Measurements from ENCODE around the genes CAPS2 and GLIPR1L2.

- RRBS = no CpG with 5 or more reads among the region's 16 CpGs
Observed at GRCh38 chr12:71438668-71439302, 813 bp upstream of the LGR5 start.

DNA sequence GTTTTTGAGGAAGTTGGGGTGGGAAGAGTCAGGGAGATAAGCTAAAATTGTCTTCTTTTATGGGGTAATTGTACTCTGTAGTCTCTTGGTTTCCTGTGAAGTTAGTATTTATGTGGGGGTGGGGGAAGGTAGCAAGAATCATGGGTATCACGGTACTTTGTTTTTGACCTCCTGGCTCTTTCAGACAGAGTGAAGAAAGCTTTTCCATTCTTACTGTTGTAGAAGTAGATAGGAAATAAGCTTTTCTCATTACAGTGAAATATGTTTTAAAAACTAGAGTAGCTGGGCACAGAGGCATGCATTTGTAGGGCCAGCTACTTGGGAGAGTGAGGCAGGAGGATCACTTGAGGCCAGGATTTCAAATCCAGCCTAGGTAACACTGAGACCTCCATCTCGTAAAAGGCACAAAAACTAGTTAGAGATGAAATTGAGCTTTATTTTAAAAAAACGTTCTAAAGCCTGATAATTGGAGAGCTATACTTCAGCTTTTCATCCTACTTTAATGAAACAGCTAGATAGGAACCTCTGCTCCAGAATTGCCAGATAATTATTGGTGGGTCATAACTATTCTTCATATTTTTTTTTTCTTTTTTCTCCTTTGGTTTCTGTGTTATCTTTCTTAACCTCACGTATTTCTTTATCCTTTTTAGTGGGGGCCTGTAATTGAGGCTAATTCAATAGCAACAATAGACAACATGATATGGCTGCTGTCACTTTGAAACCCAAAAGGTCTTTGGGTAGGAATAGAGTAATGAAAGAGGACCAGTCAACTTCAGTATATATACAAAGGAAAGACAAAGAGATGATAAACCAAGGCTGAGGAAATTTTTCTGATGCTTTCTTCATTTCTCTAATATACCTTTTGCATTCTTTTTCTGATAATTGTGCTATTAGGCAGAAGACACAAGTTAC is 33.3 kb downstream of the RAB21 start:
- RRBS = no CpG with 5 or more reads among the region's 4 CpGs

DNA sequence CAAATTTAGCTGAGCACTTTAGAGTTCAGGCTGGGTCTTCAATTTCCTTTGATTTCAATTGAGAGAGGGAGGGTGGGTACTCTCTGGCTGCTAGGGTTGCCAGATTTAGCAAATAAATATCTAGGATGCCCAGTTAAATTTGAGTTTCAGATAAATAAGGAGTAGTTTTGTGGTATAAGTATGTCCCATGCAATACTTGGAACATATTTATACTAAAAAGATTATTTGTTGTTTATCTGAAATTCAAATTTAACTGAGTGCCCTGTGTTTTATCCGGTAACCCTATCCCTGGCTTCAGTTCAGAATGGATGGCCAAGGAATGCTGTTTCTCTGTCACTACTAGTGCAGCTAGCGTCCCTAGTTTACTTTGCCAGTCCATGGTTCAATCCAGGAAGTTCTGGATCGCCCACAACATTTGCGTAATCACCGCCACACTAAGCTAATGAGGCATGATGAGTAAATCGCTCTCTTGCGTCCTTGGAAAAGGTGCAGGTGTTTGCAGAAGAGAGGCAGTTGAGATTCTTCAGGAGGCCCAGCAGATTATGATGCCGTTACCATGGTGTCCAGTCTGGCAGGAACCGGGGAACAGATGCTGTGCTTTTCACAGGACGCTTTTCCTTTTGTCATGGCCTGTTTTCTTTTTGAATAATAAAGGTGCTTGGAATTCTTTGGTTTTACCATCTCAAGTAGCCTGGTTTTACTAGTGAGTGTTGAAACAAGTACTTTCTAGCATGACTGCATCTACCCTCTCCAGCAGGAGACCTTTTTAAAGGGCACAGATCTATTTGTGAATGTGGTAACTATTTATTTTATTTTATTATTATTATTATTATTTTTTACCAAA is 8.9 kb downstream of the TPH2 start:
- RRBS = no CpG with 5 or more reads among the region's 10 CpGs

GRCh38 chr12:72273896-72274369 is 1.8 kb downstream of the TRHDE start:
- RRBS = 40% methylated on average over 5 of the region's 18 CpGs

DNA sequence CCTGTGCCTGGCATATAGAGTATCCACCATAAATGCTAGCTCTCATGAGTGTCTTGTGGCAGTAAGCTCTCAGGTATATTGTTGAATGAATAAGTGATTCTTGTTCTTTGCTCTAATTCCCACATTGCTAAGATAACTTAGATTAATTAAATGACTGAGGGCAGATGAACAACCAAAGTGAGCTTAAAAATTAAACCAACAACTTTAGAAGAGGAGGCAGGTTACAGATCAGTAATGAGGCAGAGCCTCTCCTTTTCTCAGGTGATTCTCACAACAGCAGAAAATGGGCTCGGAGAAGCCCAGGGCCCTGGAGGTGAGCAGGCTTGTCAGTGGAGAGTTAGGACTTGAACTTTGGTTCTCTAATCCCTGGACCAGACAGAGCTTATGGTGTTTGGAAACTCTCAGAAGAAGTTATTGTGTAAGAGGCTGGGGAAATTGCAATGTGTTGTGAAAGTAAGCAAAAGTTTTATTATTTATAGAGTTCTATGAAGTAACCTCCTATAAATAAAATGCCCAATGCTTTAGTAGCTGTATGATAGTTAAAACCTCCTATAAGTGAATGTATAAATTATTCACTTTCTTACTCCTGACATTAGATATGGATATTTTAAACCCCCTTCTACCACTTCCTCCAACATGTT is 2.8 kb downstream of the TRHDE start:
- RRBS = no CpG with 5 or more reads among the region's 1 CpG

GRCh38 chr12:75329885-75330523 is at the start of gene CAPS2:
Gene CAPS2, minus strand, starts transcription at chr12:75330324.
- RRBS = 1% methylated on average over 11 of the region's 40 CpGs

DNA sequence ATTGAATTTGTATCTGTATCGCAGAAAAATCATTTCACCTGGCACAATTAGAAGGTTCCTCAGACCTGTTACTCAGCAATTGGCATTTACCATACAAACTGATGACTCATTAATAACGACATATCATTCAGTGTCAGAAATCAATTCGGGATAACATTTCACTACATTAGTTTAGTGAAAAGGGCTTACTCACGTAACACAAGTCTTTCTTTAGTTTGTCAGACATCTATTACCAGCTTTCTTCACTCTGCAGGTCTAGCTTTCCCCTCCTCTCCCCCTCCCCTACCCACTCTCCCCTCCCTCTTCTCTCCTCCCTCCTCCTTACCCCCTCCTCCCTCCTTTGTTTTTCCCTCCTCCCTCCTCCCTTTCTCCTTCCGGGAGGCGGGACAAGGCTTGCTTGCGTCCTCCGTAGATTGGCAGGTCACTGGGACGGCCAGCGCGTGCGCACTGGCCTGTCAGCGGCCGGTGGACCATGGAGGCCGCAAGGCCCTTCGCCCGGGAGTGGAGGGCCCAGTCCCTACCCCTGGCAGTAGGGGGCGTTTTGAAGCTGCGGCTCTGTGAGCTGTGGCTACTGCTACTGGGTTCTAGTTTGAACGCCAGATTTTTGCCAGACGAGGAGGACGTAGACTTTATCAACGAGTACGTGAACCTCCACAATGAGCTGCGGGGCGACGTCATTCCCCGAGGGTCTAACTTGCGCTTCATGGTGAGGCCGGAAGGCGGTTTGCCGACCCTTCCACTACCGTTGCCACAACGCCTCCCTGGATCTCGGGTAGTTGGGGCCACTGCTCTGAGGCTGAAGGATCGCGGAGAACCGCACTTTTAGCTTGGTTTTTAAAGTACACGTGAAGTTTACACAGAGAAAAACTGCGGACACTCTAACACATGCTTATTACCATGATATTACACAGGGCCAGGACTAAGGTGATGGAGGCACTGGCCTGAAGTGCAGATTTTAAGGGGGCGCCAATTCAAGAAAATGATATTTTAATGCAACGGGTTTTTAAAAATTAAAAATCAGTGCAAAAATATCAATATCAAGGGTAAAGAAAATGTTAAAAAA is at the start of gene GLIPR1L2:
Gene GLIPR1L2, plus strand, starts transcription at position 445 of the 1,063 bp plus-strand sequence.
- RRBS = under 1% methylated on average over 10 of the region's 42 CpGs

DNA sequence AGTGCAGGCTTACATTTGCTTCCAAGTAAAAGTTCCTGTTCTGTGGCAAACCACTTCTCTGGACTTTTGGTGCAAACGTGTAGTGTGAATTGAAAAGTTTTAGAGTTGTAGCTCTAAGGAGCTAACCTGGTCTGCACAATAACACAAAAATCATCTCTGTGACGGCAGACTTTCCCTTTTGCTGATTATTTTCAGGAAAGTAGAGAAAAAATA is 2.4 kb upstream of the GLIPR1 start:
- RRBS = no CpG with 5 or more reads among the region's 2 CpGs

DNA sequence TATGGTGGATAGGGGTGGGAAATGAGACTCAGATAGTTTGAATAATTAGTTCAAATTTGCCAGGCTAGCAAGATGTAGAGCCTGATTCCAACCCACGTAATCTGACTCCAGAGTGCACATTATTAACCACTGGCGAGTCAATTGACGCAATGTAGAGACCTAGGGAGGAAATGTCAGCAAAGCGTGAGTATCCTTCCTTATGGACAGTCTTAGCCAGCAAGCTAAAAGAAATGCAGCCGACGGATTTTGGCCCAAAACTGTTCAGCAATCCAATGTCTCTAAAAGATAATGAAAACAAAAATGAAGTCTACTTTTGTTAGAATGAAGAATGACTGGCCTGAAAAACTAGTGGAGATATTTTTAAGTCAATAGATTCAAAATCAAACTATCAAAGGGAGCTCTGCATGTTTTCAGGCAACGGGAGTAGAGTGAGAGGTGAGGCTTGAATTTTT is 193.3 kb upstream of the KRR1 start:
- RRBS = no CpG with 5 or more reads among the region's 7 CpGs

GRCh38 chr12:75913276-75914344 is 170.9 kb downstream of the NAP1L1 start:
- RRBS = no CpG with 5 or more reads among the region's 9 CpGs

DNA sequence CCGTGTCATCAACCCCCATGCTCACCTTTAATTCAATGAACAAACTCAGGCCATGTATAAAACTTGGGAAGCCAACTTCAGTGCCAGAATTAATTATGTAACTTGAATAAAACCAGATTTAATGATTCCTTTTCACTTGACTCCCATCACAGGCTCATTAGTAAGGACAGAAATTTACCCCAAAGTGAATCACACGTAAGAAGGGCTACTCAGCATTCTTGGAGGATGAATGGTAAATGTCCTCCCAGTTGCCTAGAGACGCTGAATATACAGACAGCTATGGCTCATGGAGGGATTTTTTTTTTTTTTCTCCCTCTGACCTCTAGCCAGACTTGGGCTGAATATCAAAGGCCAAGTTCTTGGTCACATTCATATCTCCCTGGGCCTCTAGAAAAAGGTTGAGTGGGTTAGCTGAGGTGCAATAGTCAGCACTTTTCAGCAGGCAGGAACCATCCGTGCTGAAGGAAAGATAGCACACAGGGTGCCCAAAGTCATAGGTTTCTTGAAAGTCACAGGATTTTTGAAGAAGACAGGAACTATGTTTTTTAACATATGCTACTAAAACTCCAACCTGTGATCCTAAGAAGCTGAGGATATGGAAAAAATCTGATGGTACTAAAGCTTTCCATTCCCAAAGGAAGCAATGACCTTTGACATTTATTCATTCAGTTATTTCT is 130.4 kb downstream of the NAP1L1 start:
- RRBS = no CpG with 5 or more reads among the region's 4 CpGs

- RRBS = no CpG with 5 or more reads among the region's 1 CpG
Observed at GRCh38 chr12:75964190-75964705, 120.2 kb downstream of the NAP1L1 start.

DNA sequence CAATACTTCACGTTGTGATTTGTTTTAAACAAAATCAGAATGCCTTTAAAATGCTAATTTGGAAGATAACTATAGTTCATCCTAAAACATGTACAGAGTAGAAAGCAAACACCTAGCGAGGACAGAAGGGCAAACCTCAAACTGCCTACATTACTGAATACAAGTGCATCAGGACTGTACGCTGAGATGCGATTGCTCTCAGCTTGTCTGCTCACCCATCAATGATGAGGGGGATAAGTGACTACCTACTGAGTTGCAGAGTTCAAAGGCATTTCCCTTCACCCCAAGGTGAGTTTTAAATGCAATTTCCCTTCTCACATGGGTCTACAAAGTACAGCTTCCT is 105.8 kb downstream of the NAP1L1 start:
- RRBS = no CpG with 5 or more reads among the region's 4 CpGs

- RRBS = no CpG with 5 or more reads among the region's 9 CpGs
Observed at GRCh38 chr12:76020168-76020699, 64.3 kb downstream of the NAP1L1 start.

DNA sequence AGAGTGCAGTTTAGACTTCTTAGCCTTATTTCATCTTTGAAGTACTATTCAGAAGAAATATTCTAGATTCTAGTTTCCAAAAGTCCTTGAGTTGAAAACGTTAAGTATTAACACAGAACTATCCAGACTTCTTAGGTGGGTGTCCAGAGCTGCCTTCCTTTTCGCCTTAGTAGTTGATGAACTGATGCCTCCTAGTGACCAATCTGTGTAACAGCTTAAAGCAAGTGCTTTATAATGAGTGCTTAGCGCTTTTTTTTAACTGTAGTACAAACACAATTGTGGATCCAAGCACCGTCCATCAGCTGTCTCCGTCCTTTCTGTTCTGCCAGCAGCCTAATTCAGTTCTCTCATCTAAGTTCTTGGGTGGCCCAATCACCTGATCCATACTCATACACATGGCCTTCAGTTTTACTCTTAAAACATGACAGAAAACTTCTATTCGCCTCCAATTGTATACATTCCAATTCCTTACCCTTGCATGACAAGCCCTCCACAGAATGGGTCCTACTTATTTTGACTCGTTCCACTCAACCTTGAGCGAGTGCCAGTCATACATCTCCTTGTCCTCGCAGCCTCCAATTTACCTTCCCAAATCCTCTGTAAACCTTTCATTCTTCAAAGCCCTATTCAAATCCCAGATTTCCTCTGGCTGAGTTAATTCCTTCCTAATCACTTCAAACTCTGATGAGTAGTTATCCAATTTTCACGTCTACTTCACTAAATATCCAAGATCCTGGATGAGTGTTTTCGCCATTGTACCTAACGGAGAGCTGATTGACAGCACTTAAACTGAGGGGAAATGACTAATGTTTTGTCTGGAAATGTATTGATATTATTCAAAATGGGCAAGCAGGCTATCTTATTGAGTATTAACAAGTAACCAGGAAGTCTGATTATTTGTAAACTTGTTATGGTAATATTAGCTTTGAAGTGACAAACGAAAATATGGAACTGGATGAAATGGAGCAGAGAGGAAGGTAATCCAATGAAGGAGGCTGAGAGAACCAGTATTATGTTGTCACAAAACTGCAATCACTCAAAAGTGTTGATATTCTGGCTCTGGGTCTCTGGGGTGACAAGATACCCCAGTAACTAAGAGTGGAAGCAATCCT is 47.0 kb downstream of the NAP1L1 start:
- RRBS = no CpG with 5 or more reads among the region's 13 CpGs

- RRBS = no CpG with 5 or more reads among the region's 3 CpGs
Observed at GRCh38 chr12:76054737-76055510, 29.6 kb downstream of the NAP1L1 start.

All from hTERT-HM (cell line).